ENCODE results near the gene FGFR1OP2.

DNA sequence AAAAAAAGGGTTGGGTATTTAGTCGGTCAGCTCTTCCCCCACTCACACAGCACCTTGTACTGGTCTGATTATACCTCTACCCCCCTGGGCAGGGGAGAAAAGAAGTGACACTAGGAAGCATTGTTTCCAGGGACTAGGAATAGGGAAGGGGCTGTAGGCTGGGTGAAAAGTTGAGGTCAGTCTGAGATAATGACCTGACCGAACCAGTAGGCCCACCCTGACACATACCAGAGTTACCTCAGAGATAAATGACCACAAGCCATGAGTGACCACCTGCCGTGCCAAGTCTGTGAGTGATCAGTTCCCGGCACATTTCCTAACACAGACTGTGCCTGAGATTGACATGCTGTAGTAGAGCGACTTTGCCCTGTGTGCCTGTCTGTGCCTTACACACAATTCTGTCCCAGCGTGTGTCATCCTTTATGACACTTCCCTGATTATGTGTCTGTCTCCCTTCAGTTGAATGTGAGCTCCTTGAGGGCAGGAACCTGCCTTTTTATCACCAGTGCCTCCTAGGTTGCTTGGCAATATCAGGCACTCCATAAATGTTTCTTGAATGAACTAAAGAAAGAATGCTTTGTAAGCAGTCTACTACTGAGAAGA, 9.8 kb upstream of the SSPN start:
- PRO-cap, 3 experiments = no peak in any of the 3 experiments
- RAMPAGE, long total RNA, 2 experiments = start-site peak on the minus strand in 2 of 2 experiments, centred at positions 357 to 360 of the sequence, 14 to 21 reads per replicate
- RRBS = no CpG with 5 or more reads among the region's 6 CpGs

DNA sequence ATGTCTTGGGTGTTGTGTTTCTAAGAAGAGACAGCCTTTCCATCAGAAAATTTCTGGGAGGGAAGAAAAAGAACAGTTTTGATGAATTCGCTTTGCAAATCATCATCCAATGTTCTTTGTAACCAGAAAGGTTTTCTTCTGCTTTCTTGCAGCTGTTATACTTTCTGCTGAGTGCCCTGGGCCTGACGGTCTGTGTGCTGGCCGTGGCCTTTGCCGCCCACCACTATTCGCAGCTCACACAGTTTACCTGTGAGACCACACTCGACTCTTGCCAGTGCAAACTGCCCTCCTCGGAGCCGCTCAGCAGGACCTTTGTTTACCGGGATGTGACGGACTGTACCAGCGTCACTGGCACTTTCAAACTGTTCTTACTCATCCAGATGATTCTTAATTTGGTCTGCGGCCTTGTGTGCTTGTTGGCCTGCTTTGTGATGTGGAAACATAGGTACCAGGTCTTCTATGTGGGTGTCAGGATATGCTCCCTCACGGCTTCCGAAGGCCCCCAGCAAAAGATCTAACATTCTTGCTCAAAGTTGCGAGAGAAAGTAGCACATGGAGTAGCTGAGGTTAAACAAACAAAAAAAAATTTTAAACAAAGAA, 35.3 kb downstream of the SSPN start:
- PRO-cap, 3 experiments = no peak in any of the 3 experiments
- RAMPAGE, long total RNA, 2 experiments = no peak in any of the 2 experiments
- RRBS = no CpG with 5 or more reads among the region's 15 CpGs

DNA sequence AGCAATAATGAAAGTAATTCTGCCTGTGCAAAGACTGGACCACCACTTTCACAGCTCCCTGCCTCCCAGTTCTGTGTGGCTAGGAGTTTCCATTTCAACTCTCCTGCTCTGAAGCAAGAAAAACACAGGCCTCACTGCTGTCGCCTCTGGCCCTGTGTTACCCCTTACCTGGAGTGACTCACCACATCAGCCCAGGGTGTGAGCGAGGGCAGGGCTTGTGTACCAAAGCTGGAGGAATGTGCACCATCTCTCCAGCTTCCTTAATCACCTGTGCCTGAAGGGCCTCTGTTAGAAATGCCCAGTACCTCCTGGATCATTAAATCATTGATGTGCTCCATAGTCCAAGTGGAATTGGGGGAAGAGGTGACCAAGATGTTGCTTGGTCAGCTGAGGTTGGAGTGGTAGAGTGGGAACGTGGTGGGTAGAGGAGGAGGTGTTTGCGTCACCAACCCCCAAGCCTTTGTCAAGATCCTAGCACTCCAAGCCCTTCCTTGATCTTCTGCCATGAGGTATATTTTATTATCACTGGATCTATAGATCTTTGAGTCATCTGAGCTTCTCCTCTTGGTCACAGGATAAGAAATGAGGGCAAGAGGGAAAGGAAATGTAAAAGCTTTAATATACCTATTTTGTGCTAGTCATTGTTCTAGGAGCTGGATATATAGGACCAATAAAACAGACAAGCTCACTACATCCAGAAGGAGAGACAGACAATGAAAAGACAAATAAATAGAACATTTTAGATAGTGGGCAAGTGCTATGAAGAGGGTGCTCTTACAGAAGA, 51.3 kb downstream of the SSPN start:
- PRO-cap, 3 experiments = no peak in any of the 3 experiments
- RAMPAGE, long total RNA, 2 experiments = no peak in any of the 2 experiments
- RRBS = no CpG with 5 or more reads among the region's 4 CpGs

DNA sequence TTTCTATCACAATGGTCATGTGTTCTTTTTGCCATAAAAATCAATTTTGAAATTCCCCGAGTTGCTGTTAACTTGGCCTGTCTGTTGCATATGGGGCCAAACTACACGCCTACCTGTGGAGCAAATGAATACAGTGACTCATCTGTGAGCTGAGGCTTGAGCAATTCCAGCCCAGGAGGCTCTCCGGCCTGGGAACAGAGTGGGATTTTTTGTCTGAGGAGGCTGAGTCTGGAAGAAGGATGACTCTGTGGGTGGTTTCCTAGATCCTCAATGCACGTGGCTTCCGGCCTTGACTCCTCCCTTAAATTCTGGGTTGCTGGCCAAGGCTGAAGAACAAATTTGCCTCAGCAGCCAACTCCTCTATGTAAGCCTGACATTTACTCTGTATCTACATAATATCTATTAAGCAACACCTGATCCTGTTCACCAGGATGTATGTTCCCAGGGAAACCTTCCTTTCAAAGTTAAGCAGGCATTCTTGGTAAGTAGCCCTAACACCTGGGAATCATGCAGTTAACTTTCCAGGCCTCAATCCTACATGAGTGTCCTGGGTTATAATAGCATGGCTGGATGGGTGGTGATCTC, 124.2 kb downstream of the SSPN start:
- PRO-cap, 3 experiments = peak in 3 of 3 experiments; most common plus-strand start position 330 of the sequence (in 1); most common minus-strand start position 230 of the sequence (in 3)
- RAMPAGE, long total RNA, 2 experiments = no peak in any of the 2 experiments
- RRBS = 28% methylated on average over 3 of the region's 5 CpGs

DNA sequence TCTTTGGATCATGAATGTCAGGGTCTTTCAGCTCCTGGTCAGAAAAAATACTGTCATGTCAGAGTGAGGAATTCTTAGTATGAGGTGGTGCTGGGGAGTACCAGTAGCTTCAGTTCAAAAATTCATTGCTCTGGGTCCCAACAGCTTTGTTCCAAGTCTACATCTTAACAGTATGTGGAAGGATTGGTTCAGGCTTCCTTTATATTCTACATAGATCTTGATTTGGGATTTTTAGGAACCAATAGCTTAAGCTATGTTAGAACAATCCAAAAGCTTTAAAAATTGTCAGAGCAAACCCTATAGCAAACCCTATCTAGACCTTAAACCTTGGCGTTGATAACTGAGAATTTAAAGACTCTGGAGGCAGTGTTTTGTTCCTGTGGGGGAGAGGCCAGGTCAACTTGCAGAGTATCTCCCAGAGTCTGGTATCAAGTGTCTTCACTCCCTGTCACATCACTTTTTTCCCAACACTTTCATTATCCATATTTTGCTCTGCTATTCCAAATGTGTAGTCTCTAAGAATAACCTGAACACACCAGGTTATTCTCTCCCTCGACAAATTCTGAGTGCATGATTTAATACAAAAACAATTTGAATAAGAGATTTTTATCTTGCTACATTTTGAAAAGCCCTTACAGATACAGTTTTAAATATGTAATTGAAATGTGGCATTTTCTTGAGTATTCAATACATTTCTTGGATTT, 142.5 kb downstream of the SSPN start:
- PRO-cap, 3 experiments = no peak in any of the 3 experiments
- RAMPAGE, long total RNA, 2 experiments = no peak in any of the 2 experiments
- RRBS = no CpG with 5 or more reads among the region's 2 CpGs

- PRO-cap, 3 experiments = no peak in any of the 3 experiments
- RAMPAGE, long total RNA, 2 experiments = no peak in any of the 2 experiments
- RRBS = no CpG with 5 or more reads among the region's 4 CpGs
Measured at GRCh38 chr12:26810171-26810876, 22.7 kb downstream of the ITPR2 start.

- PRO-cap, 3 experiments = no peak in any of the 3 experiments
- RAMPAGE, long total RNA, 2 experiments = no peak in any of the 2 experiments
- RRBS = no CpG with 5 or more reads among the region's 15 CpGs
Measured at GRCh38 chr12:26830513-26831858, 2.0 kb downstream of the ITPR2 start.

GRCh38 chr12:26846509-26846860, 13.5 kb upstream of the ITPR2 start:
- PRO-cap, 3 experiments = no peak in any of the 3 experiments
- RAMPAGE, long total RNA, 2 experiments = no peak in any of the 2 experiments
- RRBS = no CpG with 5 or more reads among the region's 5 CpGs

DNA sequence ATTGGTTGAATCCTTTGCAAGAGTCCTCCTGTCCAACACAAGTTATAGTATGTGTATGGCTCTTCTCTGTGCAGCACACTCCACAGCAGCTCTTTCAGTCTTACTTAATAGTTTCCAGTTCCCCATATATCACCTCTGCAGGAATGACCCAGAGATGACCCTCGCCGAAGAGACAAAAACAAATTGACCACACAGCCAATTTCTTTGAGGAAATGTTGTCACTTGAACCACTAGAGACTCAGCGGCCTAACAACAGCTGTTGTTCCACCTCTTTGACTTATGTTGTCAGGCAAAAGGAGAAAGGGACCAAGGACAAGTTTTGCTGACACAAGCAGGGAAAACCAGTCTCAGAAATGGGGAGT, 41.5 kb upstream of the ITPR2 start:
- PRO-cap, 3 experiments = no peak in any of the 3 experiments
- RAMPAGE, long total RNA, 2 experiments = no peak in any of the 2 experiments
- RRBS = no CpG with 5 or more reads among the region's 3 CpGs

- PRO-cap, 3 experiments = peak in 3 of 3 experiments; most common plus-strand start chr12:26938776 (in 3); most common minus-strand start chr12:26938321 (in 3)
- RAMPAGE, long total RNA, 2 experiments = start-site peak on the plus strand in 2 of 2 experiments, at chr12:26938338-26938610 at its widest, 3,524 to 3,735 reads per replicate
- RRBS = 1% methylated on average over 21 of the region's 81 CpGs
Measured at GRCh38 chr12:26937868-26938825, at the start of gene FGFR1OP2. FGFR1OP2 (plus strand) TSS chr12:26938470.

GRCh38 chr12:26939215-26939880, 1.1 kb downstream of the FGFR1OP2 start:
- PRO-cap, 3 experiments = no peak in any of the 3 experiments
- RAMPAGE, long total RNA, 2 experiments = no peak in any of the 2 experiments
- RRBS = no CpG with 5 or more reads among the region's 10 CpGs

GRCh38 chr12:26940768-26941163, 2.5 kb downstream of the FGFR1OP2 start:
- PRO-cap, 3 experiments = no peak in any of the 3 experiments
- RAMPAGE, long total RNA, 2 experiments = no peak in any of the 2 experiments
- RRBS = no CpG with 5 or more reads among the region's 3 CpGs

DNA sequence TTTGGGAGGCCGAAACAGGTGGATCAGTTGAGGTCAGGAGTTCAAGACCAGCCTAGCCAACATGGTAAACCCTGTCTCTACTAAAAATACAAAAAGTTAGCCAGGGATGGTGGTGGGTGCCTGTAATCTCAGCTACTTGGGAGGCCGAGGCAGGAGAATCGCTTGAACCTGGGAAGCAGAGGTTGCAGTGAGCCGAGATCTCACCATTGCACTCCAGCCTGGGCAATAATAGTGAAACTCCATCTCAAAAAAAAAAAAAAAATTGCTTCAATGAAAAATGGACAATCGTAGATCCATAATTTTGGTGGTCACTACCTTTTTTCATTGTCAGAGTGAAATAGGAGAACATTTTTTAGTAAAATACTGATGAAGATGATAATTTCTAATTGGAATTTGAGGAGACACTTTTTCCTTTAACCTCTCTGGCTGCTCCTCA, 29.2 kb downstream of the FGFR1OP2 start:
- PRO-cap, 3 experiments = no peak in any of the 3 experiments
- RAMPAGE, long total RNA, 2 experiments = no peak in any of the 2 experiments
- RRBS = no CpG with 5 or more reads among the region's 5 CpGs

DNA sequence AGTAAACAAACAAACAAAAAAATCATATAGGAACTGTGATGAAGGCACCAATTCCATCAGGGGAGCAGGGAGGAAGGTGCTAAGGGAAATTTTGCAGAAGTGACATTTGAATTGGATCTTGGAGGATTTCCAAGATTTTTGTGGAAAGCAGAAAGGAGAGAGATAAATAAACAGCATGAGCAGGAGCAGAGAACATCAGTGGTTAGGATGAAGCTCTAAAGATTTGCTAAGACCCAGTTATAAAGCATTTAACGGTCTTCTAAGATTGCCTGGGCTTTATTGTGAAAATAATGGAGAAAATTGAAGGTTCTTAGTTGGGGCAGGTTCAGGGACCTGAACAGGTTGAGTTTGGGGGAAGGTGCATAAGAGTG, 65.0 kb upstream of the STK38L start:
- PRO-cap, 3 experiments = no peak in any of the 3 experiments
- RAMPAGE, long total RNA, 2 experiments = no peak in any of the 2 experiments
- RRBS = no CpG with 5 or more reads among the region's 1 CpG

DNA sequence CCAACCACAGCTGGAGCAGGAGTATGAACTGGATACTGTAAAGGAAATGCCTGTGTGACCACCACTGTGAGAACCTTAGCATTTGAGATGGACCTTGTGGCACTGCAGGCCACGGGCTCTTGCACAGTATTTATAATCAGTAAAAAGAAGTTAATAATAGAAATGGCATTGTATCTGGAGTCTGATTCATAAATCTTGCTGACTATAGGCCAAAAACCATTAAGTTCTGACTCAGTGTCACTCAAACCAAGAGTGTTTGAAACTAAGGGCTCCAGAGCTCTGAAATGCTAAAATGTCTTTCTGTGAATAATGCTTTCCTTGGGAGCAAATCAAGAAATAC, 58.5 kb upstream of the STK38L start:
- PRO-cap, 3 experiments = no peak in any of the 3 experiments
- RAMPAGE, long total RNA, 2 experiments = no peak in any of the 2 experiments
- RRBS = no CpG with 5 or more reads among the region's 1 CpG

- PRO-cap, 3 experiments = peak in 1 of 3 experiments; most common plus-strand start chr12:27198303 (in 1)
- RAMPAGE, long total RNA, 2 experiments = no peak in any of the 2 experiments
- RRBS = no CpG with 5 or more reads among the region's 5 CpGs
Measured at GRCh38 chr12:27197835-27198502, 46.1 kb upstream of the STK38L start.

DNA sequence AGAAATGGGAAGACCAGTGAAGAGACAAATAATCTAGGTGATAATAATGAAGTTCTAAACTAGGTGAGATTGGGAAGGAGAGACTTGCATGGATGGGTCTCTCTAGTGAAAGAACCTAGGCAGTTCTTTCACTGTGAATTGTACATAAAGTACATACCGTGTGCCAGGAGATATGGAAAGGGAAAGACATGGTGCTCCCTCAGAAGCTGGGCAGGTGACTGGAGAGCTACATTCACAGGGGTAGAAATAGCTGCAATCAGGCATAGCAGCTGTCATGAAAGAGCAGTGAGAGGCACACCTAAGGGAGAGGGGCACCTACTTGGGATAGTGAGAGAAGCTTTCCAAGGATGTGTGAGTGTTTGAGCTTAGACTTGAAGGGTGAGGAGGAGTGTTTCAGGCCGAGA, 9.3 kb downstream of the STK38L start:
- PRO-cap, 3 experiments = no peak in any of the 3 experiments
- RAMPAGE, long total RNA, 2 experiments = no peak in any of the 2 experiments
- RRBS = no CpG with 5 or more reads among the region's 2 CpGs

DNA sequence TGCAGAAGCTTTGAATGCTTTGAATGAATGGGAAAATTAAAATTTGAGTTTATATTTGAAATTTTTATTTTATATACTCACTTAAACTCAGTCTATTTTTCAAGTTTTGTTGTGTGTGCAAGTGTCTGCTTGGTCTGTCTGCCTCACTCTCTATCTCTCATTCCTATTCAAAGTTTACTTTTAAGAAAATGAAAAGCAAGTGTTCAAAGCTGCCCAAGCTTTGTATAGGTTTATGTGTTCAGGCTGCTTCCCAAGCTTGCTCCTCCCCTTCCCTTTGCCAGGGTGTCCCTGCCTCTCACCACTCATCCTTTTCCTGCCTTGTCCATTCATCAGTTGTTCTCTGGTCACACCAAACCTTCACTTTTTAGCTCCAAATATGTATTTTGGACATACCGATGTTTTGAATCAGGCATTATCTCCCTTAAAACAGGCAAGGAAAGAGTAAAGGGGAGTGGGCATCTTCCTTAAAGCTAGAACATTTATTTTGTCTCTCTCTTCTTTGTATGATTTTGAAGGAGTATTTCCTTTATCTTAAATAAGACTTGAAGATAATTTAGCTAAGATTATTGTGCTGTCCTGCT, 41.3 kb downstream of the STK38L start:
- PRO-cap, 3 experiments = no peak in any of the 3 experiments
- RAMPAGE, long total RNA, 2 experiments = no peak in any of the 2 experiments
- RRBS = no CpG with 5 or more reads among the region's 1 CpG

- PRO-cap, 3 experiments = no peak in any of the 3 experiments
- RAMPAGE, long total RNA, 2 experiments = no peak in any of the 2 experiments
- RRBS = no CpG with 5 or more reads among the region's 6 CpGs
Measured at GRCh38 chr12:27330623-27331718, 1.7 kb upstream of the BMAL2 start.

DNA sequence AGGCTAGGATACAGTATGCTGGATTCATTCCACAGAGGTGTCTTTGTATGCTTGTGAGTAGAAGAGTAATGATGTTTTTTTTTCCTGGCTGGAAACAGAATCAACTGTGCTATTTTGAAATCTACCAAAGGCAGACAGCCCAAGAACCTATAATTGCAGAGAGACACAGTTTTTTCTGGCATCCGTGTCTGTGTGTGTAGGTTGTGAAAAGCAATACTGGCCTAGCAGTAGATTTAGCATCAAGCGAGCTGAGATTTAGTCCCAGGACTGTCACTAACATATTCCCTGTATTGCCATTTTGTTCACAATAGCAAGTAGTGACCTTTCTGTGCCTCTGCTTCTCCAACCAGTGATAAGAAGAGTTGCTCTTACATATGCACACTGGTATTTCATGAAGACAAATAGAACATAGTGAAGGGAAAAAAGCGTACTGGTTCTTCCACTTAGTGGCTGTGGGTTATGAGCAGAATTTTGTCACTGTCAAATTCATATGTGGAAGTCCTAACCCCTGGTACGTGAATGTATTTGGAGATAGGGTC, 12.4 kb upstream of the PPFIBP1 start:
- PRO-cap, 3 experiments = no peak in any of the 3 experiments
- RAMPAGE, long total RNA, 2 experiments = no peak in any of the 2 experiments
- RRBS = no CpG with 5 or more reads among the region's 4 CpGs

Data from testis (tissue), 5 donors.